Stomach (tissue), 7 donors: ENCODE data around the genes NOTCH2NLA and GJA5.

- PRO-cap = no peak
- RAMPAGE, long total RNA, 5 experiments = start-site peak on the minus strand in 2 of 5 experiments, at chr1:144442718-144443409 at its widest, 11 to 13 reads per replicate
- RRBS = no CpG with 5 or more reads among the region's 4 CpGs
Observed at GRCh38 chr1:144442945-144443633, 18.4 kb downstream of the NBPF15 start.

GRCh38 chr1:144460694-144460973, 835 bp downstream of the NBPF15 start:
- PRO-cap = unidirectional peak, plus-strand start at chr1:144460895
- RAMPAGE, long total RNA, 5 experiments = no peak in any of the 5 experiments
- RRBS = under 1% methylated on average over 6 of the region's 9 CpGs

DNA sequence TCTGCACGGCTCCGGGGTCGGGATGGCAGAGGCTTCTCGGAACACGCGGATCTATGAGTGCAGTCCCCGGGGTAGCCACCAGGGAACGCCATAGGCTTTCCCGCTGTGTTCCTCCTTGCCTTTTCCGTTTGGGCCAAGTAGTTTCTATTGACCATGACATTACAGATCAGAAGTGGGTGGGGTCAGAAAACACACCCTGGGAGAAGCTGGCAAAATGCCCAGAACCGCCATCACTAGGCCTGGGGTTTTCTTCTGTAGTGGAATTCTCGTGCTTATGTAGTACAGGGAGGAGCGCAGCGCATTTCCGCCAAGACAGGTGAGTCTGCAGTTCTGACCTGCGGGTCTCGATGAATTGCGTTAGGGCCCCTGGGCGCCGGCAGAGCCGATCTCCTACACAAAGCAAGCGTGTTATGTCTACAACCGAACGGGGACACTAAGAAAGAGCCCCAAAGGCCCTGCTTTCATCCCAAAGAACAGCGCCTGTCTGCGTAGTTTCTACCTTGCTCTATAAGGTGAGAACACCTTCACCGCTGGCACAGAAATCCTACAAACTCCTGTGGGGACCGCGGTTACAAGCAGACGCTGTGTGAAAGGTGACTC, 28.9 kb upstream of the NBPF15 start:
- PRO-cap = no peak
- RAMPAGE, long total RNA, 5 experiments = no peak in any of the 5 experiments
- RRBS = no CpG with 5 or more reads among the region's 30 CpGs

GRCh38 chr1:144560027-144560308, 32.7 kb upstream of the PPIAL4F start:
- PRO-cap = no peak
- RAMPAGE, long total RNA, 5 experiments = no peak in any of the 5 experiments
- RRBS = no CpG with 5 or more reads among the region's 18 CpGs

GRCh38 chr1:145286857-145287530, 45.0 kb upstream of the PPIAL4D start:
- PRO-cap = no peak
- RAMPAGE, long total RNA, 5 experiments = no peak in any of the 5 experiments
- RRBS = no CpG with 5 or more reads among the region's 43 CpGs

GRCh38 chr1:145706214-145706751, 885 bp downstream of the PDZK1 start:
- PRO-cap = no peak
- RAMPAGE, long total RNA, 5 experiments = no peak in any of the 5 experiments
- RRBS = no CpG with 5 or more reads among the region's 2 CpGs

DNA sequence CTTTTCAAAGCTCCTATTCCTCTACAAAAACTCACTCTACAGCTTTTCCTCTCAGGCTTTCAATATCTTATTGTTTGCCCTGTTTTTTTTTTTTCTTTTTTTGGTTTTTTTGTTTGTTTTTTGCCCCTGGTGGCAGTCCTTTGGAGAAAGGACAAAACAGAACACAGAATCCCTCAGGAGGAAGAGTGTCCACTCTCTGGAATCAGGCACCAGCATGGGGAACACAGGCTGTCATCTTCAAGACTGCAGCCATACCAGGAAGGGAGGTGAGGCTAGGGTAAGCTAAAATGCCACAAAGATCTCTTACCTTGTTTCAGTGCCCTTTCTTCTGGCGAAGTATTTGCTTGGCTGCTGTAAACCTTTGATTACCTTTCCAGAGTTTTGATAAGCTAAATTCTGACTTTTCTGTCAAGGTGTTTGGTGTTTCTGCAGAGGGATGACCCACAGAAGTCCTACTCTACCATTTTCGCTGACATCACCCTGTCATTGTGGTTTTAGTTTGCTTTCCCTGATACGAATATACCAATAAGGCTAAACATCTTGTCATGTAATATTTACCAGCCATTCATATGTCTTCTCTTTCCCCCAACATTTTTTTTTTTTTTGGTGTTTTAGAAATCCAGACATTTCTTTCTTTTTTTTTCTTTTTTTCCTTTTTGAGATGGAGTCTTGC, 50.0 kb downstream of the RNF115 start:
- PRO-cap = no peak
- RAMPAGE, long total RNA, 5 experiments = start-site peak on the minus strand in 2 of 5 experiments, centred at positions 173 to 251 of the sequence, 10 to 13 reads per replicate
- RRBS = no CpG with 5 or more reads among the region's 3 CpGs

DNA sequence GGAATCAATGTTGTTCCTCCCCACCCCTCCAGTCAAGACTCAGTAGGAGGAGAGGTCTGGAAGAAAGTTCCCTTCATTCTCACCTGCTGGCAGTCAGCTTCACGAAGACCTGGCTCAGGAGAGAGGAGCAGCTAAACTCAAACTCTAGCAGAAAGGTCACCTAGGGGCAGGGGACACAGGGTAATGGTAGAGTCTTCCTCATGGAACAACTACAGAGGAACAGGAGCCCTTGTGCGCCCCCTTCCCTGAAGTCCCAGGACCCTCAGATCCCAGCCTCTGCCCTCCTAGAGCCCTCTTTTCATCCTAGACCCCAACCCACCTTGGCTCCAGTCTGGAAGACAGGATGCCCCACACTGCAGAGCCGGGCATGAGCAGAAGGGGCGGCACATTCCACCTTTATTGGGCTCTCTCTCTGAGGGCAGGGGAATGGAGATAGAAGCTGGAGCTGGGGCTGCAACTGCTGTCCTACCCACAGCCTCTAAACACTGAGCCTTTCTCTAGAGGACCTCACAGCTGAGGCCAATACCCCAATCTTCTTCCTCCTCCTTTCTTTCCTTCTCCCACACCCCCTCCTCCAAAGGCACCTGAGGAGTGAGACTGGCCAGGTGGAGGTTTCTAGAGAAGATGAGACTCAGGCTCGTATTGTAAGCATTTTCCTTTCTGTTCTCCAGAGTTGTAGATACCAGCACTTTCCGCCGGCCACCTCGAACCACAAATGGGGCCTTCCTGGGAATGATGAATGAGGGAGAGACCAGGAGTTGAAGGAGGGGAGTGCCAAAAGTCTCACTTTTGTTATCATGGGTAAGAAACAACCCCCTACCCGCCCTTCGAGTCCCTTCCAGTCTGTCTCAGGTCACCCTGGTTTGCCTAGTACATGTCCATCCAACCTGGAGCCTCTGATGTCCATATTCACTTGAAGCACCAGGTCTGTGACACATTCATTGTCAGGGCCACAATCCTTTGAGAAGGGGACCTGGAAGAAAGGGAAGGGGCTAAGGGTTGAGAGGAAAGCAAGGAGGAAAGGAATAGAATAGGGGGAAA, 11.6 kb upstream of the ANKRD35 start:
- PRO-cap = no peak
- RAMPAGE, long total RNA, 5 experiments = start-site peak on the minus strand in 1 of 5 experiments, centred at position 436 of the sequence, 9 reads per replicate
- RRBS = no CpG with 5 or more reads among the region's 10 CpGs

DNA sequence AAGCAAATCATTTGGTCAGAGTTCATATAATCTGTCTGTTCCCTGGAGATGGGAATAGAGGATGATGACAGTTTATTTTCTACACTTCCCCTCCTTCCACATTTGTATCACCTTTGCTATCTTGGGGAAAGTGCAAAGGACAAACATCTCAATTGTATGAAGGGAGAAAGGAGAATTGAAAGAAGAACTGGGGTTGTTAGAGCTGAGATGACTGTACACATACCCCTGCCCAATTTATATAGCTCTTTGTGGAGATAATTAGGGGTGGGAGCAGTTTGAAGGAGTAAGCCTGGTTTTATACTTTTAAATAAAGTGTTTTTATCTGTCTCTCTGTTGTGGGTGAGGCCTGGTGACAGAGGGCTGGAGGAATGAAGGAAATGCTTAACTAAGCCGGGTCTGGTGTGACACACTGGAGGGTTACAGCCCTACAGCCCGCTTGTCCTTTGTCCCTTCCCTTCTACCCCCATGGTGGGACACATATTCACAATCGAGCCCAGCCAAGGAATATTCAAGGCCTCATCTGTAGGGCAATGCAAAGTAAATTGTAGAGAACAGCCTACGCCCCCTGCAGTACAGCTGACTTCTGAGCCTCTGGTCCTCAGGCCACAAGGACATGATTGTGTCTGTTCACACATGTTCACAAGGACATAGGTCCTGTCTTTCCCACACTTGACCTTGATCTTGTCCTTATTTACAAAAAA, 14.2 kb downstream of the POLR3GL start:
- PRO-cap = bidirectional peak, plus-strand start at position 404 of the sequence, minus-strand start at position 332 of the sequence
- RAMPAGE, long total RNA, 5 experiments = no peak in any of the 5 experiments
- RRBS = no CpG with 5 or more reads among the region's 4 CpGs

DNA sequence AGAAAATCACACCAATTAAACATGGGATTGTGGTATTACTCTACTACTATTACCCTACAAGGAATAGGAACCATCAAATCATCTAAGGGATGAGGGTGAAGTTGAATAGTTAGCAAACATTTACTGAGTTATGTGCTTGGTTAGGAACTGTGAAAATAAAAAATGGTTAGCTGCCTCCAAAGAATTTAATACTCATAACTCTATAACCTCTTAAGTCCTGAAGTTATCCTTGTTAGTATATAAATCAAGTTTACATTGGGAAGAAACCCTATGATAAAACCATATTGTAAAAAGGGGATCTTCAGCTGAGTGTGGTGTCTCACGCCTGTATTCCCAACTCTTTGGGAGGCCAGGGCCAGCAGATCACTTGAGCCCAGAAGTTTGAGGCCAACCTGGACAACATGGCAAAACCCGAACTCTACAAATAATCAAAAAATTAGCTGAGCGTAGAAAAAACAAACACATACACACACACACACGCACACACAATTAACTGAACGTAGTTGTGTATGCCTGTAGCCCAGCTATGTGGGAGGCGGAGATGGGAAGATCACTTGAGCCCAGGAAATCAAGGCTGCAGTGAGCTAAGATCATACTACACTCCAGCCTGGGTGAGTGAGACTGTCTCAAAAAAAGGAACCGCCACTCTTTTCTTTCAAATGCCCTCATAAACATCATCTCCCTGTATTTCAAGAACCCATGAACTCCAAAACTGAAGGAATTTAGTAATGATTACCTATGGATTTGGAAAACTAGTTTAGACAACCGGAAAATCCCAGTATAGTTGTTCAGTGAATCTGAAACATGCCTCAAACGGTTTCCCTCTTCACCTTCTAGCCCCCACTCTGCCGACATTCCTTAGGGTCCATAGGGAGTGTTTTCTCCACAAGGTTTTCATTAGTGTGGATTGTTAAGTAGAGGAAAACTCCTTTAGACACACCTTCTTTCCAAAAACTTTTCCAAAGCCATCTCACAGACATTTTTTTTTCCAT, 4.6 kb downstream of the TXNIP start:
- PRO-cap = unidirectional peak, minus-strand start at position 337 of the sequence
- RAMPAGE, long total RNA, 5 experiments = start-site peak on the minus strand in 1 of 5 experiments, centred at position 443 of the sequence, 10 reads per replicate
- RRBS = no CpG with 5 or more reads among the region's 10 CpGs

GRCh38 chr1:146020958-146021573, 469 bp downstream of the HJV start:
- PRO-cap = no peak
- RAMPAGE, long total RNA, 5 experiments = no peak in any of the 5 experiments
- RRBS = no CpG with 5 or more reads among the region's 2 CpGs

DNA sequence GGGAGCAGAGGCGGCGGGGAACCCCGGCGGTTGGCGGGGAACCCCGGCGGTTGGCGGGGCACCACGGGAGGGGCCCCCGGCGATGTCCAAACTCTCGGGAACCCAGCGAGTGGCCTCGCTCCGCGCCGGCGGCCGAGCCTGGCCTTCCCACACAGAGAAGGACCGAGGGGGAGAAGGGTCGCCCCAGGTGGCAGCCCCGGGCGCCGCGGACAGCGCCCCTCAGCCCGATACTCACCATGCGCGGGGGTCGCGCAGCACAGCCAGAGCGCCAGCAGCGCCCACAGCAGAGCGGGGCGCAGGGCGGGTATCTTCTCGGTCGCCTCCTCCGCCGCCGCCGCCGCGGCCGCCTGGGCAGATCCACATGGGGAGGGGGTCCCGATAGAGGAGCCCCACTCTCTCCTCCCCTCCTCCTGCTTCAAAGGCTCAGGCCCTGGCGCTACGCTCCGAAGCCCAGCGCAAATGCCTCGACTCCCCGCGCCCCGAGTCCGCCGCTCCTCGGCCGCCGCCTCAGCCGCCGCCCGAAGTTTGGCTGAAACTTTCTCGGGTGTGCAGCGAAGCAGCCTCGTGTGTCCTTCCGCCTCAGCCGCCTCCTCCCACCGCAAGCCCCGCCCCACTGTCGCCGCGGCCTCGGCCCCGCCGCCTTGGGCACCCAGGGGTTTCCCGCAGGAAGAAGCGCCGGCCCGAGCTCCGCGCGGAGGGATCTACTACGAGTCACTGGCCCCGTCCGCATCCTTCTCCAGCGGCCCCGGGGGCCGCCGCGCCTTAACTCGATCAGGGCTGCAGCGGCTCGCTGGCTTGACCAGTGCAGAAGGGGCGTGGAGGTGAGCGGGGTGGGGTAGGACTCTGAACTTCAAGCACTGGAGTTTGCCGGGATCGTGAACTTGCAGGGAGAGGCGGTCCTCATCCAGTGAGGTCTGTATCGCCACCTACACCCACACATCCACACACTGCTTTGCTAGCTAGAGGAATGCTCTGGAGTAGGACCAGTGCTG, at the start of gene NOTCH2NLA:
Gene NOTCH2NLA, minus strand, starts transcription at position 548 of the 992 bp plus-strand sequence.
- PRO-cap = no peak
- RAMPAGE, long total RNA, 5 experiments = start-site peak on the minus strand in 4 of 5 experiments, centred at positions 513 to 527 of the sequence, 55 to 237 reads per replicate
- RRBS = no CpG with 5 or more reads among the region's 99 CpGs

DNA sequence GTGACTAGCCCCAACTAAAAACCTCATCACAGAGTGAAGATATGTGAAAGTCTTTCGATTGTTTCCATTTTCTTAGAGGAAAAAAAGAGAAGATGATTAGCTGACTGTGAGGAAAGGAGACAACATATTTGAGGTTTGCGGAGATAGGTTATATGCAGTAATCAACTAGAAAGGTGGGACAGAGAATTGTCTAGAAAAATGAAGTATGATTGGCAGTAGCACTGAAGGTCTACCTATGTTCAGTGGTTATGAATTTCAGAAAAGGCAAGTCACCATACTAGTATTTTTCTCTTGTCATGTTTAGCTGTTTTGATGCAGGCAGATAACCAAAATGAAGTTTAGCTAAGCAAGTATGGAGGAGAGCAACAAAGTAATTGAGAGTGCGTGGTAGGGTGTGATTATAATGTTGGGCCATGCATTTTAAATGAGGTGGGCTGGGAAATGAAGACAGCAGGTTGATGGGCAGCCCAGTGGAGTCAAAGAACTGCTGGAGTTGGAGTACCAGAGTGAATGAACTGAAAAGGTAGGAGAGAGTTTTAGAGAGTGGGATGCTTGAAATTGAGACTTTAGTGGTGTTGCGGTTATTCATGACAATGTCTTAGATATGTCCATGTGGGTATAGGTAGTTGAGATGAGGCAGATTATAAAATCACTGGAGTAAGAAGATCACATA, 9.3 kb upstream of the PRKAB2 start:
- PRO-cap = no peak
- RAMPAGE, long total RNA, 5 experiments = start-site peak on the plus strand in 1 of 5 experiments, centred at position 371 of the sequence, 14 reads per replicate
- RRBS = no CpG with 5 or more reads among the region's 4 CpGs

GRCh38 chr1:147243702-147244236, 1.3 kb downstream of the CHD1L start:
- PRO-cap = no peak
- RAMPAGE, long total RNA, 5 experiments = start-site peak on the plus strand in 1 of 5 experiments, at chr1:147244011-147244057 at its widest, 6 reads per replicate
- RRBS = no CpG with 5 or more reads among the region's 6 CpGs

- PRO-cap = no peak
- RAMPAGE, long total RNA, 5 experiments = no peak in any of the 5 experiments
- RRBS = no CpG with 5 or more reads among the region's 15 CpGs
Observed at GRCh38 chr1:147542037-147542399, 717 bp downstream of the BCL9 start.

- PRO-cap = no peak
- RAMPAGE, long total RNA, 5 experiments = no peak in any of the 5 experiments
- RRBS = no CpG with 5 or more reads among the region's 1 CpG
Observed at GRCh38 chr1:147600670-147601033, 59.4 kb downstream of the BCL9 start.

DNA sequence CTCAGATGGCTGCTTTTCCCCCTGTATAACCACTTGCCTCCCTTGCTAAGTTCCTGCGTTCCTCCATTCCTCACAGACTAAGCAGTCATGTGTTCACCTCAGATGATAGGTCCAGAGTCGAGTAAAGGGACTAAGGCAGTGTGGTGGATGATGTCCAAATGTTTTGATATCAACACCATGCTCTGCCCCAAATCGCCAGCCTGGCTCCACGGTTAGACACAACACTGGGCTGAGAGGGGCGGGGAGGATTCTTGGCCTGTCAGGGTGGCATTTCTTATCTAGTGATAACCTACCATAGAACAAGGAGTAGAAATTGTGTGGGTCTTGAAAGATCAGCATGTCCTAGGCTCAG, 21.7 kb downstream of the GJA5 start:
- PRO-cap = no peak
- RAMPAGE, long total RNA, 5 experiments = no peak in any of the 5 experiments
- RRBS = no CpG with 5 or more reads among the region's 5 CpGs

- PRO-cap = no peak
- RAMPAGE, long total RNA, 5 experiments = no peak in any of the 5 experiments
Observed at GRCh38 chr1:147760511-147760887, at the start of gene GJA5. GJA5 (minus strand) TSS chr1:147760602.

DNA sequence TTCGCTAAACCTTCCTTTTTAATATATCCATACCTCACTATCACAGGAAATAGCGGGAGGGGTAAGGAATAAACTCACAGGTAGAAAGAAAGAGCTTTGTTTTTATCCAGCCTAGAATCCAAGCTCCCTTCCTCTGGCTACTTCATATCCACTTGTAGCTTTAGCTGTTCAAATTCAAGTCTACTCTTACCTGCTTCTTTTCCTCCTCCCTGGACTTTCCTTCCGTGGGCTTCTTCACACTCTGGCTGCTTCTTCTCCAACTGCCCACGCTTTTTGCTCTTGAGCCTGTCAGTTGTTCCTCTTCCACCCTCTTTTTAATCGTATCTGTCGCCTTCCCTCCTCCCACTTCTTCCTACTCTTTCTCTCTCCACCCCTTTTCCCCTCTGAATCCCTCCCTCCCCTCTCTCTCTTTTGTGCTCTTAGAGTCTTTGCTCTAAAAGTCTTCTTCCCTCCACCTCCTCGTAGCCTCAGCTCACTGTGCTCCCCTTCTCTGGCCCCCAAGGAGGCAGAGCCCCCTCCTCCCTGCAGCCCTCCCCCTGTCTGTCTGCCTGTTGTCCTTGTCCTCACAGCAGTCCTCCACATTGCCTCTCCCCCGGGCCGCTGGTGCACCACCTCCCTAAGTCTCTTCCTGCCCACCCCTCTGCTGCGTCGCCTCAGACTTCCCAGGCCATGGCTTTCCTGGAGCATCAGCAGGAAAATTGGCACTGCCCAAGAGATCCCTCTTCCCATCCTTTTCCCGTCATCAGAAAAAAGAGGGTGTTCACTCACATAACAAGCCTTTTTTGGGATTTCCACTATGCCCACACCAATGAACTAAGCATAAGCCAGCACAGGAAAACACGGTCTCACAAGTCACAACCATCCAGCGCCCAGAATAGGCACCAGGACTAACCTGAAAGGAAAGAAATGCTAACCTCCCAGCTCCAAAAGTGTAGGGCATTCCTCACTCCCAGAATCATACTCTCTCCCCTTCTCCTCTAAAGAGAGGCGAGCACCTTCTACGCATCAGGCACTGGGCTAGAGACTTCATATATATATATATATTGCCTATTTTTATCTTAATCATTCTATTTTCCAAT, 13.0 kb upstream of the GJA5 start:
- PRO-cap = unidirectional peak, minus-strand start at position 275 of the sequence; unidirectional peak, minus-strand start at position 316 of the sequence
- RAMPAGE, long total RNA, 5 experiments = start-site peak on the minus strand in 1 of 5 experiments, centred at position 291 of the sequence, 71 reads per replicate
- RRBS = no CpG with 5 or more reads among the region's 16 CpGs

GRCh38 chr1:148150148-148150506, 2.0 kb downstream of the NBPF11 start:
- PRO-cap = no peak
- RAMPAGE, long total RNA, 5 experiments = no peak in any of the 5 experiments
- RRBS = no CpG with 5 or more reads among the region's 7 CpGs